Mesothelial cell of epicardium (in vitro differentiated cells): ENCODE results near the gene CHADL.

DNA sequence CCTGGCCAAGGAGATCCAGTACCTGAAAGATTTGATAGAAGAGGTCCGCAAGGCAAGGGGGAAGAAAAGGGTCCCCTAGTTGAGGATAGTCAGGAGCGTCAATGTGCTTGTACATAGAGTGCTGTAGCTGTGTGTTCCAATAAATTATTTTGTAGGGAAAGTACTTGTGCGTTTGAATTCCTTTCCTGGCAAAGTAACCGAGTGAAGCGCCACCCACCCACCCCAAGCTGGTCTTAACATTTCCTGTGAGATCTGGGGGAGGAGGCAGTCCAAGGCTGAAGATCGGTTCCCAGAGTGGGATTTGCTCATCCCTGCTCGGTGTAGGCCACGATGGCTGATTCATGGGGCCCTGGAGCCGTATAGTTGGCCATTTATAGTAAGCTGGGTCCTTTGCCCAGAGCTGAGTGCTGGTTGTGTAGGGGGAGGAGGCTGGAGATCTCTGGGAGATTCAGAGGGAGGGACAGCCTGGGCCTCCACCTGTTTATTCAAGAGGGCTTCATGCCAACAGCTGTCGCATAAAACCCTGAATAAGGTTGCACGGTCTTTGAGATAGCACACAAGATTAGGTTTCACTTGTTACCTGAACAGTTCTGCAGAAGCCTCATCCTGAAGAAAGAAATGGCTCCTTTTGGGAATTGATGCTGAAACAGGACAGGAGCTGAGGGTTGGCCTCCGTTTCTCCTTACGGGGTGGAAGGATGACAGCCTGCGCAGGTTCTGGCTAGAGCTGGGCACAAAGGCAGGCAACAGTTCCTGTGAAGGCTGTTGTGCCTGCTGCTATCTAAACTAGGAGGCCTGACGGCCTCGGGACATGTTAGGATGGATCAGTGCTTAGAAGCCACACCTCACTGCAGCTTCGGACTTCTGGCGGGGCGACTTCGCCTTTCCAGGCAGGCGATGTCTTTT, 2.4 kb downstream of the ATF4 start:
- PRO-cap = no peak

- PRO-cap = no peak
These were observed 93.2 kb downstream of the CACNA1I start for GRCh38 chr22:39663692-39664132.

- PRO-cap = no peak
These were observed 60.9 kb downstream of the ENTHD1 start for GRCh38 chr22:39832457-39833224.

DNA sequence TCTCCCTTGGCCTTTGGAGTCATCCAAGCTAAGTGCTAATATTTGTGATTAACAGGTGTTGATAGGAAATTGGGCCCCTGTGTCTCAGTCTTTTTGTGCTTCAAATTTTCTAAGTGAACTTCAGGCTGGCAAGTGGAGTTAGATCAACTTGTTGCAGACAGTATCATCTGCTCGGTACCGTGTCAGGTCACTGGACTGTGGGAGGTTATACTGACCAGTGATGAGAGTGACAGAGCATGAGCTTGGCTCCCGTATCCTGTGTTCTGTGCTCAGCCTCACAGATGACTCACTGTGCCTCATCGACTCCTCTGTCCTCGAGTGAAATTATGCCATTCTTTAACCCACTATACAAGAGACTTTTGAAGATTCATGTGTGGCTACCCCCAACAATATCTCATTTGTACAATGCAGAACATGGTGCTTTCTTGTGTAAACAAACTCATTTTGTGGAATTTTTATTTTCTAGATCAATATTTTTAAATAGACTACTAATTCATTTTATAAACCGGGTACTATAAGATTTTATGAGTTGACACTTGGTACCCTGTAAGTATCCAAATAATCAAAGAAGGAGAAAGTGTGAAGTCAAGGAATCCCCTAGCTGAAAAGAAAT, 7.9 kb downstream of the GRAP2 start:
- PRO-cap = no peak

DNA sequence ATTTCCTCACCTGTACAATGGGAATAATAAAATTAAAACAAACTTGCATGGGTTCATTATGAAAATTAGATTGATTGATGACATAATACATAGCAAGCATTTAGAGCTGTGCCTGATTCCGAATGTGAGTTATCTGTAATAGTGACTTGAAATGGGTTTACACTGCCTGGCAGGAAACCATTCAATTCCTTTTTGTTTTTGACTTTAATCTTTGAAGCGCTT, 20.3 kb downstream of the GRAP2 start:
- PRO-cap = no peak

DNA sequence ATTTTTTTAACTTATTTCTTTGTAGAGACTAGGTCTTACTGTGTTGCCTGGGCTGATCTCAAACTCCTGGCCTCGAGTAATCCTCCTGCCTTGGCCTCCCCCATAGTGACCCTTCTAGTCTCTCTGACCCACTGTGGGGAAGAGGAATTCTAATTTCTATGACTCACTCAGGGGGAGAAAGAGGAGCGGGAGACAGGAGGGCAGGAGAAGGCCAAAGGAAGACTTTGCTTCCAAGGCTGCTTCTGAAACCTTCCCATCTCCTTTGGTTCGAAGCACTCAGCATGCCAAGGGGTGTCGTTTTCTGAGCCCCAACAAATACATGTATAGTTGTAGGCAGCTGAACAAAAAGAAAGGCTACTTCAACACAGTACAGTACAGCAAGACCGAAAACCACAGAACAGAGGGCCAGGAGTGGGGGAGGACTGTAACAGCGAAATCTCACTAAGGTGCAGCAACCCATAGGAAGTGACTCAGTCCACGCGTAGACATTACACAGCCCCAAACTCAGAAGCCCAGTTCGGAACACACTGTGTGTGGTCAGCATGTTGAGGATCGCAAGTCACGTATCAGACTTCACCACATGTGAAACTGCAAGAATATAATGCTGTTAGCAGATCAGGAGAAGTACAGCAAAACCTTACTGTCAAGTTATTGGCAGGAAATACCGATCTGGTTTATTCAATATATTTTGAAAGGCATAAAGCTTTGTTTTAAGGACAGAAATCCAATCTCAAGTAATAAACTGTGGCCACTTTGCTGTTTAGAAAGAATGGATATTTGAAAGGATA, 1.1 kb downstream of the TMA7B start:
- PRO-cap = no peak

- PRO-cap = no peak
These were observed 540 bp downstream of the FAM83F start for GRCh38 chr22:39995152-39995836.

- PRO-cap = no peak
These were observed 55.4 kb downstream of the FAM83F start for GRCh38 chr22:40050098-40050661.

DNA sequence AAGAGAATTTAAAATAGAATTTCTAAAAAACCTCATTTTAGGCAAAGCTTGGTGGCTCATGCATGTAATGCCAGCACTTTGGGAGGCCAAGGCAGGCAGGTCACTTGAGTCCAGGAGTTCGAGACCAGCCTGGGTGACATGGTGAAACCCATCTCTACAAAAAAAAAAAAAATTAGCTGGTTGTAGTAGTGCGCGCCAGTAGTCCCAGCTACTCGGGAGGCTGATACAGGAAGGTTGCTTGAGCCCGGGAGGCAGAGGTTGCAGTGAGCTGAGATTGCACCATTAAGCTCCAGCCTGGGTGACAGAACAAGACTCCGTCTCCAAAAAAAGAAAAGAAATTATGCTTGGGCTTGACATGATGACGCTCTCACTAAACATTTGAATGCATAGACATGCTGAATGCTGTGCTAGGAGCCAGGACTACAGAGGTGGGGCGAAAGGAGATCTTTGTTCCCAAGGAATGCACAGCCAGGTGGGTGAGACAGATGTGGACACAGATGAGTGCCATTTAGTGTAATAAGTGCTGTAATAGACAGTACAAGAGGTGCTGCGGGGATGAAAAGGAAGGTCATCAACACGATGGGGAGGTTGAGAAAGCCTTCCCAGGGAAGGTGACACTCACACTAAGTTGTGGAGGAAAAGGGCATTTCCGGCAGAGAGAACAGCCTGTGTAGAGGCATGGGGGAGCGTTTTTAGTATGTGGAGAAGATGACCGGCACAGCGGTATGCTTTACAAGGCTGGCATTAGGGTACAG, 60.1 kb downstream of the FAM83F start:
- PRO-cap = no peak

DNA sequence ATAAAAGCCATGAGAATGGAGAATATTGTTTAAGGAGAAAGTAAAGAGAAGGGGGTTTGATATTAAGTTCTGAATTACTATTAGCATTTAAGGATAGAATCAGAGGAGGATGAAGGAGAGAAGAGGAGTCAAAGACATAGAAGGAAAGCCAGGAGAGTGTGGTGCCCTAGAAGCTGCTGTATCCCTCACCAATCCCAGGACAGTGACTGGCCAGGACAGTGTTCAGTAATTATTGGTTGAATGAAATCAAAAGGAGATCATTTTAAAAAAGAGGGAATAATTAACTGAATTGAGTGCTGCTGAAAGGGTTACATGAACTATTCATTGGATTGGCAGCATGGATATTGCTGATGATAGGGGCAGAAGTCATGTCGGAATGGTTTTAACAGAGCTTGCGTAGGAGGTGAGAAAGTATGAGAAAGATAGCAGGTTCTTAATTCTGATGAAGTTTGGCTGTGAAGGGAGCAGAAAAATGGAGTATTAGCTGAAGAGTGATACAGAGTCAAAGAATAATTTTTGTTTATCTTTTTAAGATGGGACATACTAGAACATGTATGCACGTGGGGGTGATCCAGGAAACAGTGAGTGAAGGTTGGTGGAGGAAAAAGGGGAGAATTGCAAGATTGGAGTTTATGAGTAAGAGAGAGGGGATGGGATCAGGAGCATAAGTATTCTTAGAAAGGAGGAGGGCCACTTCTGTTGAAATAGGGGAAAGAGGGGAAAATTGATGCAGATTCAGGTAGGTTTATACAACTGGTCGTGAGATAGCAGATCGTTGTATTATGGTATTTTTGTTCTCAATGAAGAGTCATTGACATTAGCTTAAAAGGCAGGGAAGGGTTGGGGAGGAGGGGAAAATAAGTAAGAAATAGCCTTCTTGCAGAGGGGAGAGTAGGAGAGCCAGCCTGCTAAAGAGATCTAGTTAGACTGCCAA, 88.6 kb downstream of the FAM83F start:
- PRO-cap = no peak

DNA sequence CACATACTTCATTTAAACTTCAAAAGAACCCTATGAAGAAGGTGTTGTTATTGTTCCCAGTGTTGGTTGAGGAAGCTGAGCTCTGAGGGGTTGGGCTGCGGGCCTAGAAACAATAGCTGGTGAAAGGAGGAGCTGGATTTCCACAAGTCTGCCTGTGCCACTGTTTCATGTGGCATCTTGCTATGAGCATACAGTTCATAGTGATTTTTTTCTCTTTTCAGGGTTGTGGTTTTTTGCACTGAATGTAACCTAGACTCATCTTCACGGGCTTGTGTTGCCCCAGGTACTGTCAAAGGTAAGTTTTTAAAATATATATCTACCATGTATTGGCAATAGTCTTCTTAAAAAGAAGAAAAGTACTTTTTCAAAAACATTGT, 60.9 kb upstream of the TNRC6B start:
- PRO-cap = no peak

DNA sequence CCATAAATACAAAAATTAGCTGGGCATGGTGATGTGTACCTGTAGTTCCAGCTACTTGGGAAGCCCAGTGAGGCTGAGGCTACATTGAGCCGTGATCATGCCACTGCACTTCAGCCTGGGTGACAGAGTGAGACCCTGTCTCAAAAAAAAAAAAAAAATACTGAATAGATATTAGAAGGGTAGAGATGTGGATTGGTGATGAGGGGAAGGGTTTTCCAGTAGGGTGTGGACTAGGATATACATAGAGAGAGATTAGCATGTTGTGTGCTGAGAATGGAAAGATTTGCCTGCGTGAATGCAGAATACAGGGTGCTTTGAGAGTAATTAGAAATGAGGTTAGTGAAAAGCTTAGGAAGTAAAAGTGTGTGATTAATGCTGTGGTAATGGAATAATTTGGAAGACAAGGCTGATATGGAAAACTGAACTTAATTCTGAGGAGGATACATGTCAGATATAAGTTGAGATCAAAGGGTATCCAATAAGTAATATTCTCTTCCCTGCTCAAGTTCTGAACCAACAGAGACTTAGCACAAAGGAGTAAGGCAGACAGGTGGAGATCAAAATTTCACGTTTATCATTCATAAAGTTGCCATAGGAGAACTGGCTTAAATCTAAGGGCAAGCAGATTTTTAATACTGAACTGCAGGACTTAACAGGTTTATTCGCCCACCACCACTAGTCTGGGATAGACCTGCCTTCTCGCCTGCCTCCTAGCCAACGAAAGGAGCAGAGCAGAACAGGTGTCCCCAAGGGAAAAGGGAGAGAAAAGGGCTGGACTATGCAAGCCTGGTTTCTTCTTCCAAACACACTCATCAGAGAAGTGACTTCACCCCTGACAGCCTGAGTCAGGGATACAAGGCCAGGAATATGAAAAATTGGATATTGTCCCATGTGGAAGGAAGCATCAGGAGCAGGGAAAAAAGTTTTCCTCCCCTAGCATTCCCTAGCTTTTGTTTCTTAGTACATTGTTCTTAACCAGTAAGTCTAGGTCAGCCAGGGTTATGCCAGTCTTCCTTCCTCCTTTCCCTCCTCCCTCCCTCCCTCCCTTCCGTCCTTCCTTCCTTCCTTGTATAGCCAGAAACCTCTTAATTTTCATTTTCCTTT, 57.2 kb upstream of the TNRC6B start:
- PRO-cap = no peak

DNA sequence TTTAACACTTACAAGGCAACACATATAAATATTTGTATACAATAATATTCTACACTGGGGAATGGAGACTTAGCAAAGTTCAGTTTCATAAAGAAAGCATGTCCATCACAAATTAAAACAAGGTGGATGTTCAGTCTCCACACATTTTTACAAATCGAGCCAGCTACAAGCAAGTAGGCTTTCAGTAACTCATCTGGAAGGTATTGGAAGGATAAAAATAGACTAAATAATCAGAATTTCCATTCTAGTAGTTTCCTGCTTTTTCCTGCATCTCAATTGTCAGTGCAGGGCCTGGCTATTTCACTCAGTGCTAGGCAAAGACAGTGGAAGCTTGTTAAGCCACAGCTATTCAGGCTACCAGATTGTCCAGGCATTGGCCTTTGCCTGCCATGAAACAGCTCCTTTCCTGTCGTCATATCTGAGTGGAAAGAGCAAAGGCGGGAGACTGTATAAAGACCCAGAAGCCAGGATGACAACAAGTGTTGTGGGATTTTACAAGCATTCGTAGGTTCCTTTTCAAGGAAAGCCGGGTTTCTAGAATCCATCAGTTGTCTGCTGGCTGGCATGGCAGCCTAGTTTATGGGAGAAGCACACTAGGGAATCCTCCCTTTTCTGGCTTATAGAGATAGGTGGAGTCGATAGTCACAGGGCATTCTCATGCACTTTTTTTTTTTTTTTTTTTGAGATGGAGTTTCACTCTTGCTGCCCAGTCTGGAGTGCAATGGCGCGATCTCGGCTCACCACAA, 2.1 kb upstream of the TNRC6B start:
- PRO-cap = no peak

DNA sequence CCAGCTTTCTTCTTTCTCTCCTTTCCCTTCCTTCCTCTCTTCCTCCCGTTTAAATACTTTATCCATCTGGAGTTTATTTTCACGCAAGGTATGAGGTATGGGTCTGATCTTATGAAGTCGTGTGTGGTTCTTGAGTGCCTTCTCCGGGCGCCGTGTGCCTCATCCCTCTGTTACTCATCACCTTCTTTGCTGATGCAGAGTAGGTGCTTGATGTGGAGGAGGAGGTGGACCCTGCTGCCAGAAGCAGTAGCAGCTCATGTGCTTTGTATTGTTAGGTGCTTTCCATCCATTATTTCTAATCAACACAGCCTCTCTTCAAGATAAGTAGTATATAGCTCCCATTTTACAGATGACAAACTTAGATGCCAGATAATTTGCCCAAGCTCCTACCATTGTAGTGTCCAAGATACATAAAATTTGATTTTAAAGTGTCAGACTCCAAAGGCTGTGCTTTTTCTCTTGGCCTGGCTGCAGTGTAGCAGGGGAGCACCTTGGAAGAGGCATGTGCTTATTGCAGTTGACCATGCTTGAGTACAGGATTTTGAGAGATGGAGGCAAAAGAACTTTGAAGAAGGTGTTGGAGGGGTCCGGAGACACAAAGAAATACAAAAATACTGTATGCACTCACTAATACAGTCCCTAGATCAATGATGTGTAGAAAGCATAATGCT, 47.1 kb downstream of the TNRC6B start:
- PRO-cap = no peak

- PRO-cap = no peak
These were observed 117.0 kb downstream of the MRTFA start for GRCh38 chr22:40519662-40519861.

DNA sequence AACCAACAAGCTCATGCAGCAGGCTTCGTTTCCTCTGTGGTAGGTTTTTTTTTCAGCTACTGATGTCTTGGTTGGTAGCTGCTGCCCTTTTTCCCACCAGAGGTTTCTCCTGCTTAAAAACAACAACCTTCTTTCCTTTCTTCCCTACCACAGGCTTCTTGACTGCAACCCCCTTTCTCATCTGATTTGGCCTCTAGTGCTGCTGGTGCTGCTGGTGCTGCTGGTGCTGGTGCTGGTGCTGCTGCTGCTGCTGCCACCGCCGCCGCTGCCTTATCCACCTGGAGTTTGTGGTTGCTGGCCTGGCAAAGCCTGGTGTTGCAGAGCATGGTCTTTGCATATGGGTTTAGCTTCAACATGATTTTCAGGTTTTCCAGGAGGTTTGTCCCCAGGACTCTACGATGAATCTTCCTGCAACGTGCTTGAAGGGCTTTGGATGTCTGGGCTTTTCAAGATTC, 49.8 kb downstream of the MRTFA start:
- PRO-cap = no peak

DNA sequence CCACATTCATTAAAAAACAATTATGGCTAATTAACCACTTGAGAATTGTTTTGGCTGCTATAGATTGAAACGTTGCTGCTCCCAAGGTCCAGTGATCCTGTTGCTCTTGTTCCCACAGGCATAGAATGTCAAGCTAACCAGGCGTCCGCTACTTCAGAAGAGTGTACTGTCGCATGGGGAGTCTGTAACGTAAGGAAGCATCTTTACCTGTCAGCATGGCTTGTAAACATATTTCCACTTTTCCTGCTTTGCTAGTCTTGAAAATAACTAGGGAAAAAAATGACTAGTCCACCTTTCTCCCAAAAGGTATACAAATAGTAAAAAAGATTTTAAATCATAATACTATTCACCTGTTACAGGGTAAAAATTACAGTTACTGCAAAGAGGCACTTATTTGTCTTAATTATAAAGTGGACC, 12.8 kb downstream of the RBX1 start:
- PRO-cap = no peak

DNA sequence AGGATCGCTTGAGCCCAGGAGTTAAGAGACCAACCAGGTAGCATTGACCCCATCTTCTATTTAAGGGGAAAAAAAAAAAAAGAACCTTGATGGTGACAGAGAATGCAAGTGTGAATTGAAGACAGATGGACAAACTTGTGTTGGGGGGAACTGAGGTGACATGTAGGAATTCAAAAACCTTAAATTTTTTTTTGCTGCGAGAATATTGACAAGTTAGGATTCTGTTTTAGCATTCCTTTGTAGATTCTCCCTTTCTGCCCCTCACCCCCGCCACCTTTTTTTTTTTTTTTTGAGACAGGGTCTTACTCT, 26.3 kb downstream of the EP300 start:
- PRO-cap = no peak

GRCh38 chr22:41152082-41152689, 52.9 kb upstream of the L3MBTL2 start:
- PRO-cap = no peak

DNA sequence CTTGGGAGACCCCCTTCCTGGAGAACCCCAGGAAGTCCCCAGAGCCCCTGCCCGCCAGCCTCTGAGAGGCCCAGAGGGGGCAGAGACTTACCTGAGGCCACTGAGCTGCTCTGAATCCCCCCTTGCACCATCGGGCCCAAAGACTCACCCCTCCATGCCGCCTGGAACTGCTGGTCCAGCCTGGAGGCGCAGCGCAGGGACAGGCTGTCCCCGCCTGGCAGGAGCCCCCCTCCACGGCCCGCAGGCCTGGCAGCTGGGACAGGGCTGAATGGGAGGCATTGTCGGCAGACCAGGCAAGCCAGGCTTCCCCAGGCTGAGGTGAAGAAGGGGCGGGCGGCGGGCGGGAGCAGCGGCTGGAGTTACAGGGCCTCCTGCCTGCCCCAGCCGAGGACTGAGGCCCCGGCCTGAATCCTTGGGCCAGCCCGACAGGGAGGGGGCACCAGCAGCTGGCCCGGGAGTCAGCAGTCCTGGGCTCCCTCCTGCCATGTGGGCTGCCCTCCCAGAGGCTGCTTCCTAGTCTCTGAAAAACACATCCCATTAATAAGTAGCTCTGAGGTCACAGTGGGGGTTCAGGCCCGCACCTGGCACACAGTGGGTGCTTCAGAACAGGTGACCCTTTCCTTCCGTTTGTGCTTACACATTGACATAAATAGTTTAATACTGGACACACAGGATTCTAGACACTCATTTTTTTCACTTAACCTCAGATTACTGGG, at the start of gene CHADL:
TSS of gene CHADL (minus strand) at position 206 of the 716 bp plus-strand sequence.
- PRO-cap = no peak